ENCODE measurements around a stretch of chr17.

GRCh38 chr17:64502803-64503741 is 3.0 kb downstream of the DDX5 start:
- PRO-cap: no peak

GRCh38 chr17:64590758-64591243 is 71.3 kb downstream of the SMURF2 start:
- PRO-cap: no peak

GRCh38 chr17:64661759-64662146 is 354 bp downstream of the SMURF2 start:
- PRO-cap: no peak

- PRO-cap: no peak
These were observed 77.5 kb upstream of the SMURF2 start for GRCh38 chr17:64739356-64740194.

GRCh38 chr17:64775246-64775745 is 113.2 kb upstream of the SMURF2 start:
- PRO-cap: no peak

DNA sequence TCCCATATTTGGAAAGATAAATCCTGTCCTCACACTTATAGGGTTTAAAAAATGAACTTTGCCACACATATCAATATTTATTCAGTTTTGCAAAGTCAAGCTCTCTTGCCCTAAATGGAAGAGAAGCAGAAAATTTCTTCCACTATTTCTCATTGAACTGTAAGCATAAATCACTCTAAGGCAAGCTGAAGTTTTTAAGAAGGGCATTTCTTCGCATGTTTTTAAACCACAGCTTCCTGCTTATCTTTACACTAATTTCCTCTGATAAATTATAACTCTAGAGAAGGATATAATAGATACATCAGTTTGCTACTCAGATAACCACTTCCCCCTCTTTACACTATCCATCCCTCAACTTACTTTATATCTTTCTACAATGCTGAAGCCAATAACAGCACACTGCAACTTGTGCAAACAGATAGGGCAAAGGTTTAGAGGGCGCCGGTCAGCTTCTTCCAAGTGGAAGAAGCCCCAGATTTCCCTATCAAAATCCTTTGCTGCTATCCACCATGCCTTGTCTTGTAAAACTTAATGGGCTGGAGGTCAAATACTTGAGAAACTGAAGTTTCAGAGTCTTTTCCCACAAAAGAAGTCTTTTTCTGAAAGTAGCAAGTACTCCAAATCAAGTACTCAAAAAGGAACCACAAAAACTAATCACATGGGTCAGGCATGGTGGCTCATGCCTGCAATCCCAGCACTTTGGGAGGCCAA is 49.8 kb upstream of the LRRC37A3 start:
- PRO-cap: no peak

DNA sequence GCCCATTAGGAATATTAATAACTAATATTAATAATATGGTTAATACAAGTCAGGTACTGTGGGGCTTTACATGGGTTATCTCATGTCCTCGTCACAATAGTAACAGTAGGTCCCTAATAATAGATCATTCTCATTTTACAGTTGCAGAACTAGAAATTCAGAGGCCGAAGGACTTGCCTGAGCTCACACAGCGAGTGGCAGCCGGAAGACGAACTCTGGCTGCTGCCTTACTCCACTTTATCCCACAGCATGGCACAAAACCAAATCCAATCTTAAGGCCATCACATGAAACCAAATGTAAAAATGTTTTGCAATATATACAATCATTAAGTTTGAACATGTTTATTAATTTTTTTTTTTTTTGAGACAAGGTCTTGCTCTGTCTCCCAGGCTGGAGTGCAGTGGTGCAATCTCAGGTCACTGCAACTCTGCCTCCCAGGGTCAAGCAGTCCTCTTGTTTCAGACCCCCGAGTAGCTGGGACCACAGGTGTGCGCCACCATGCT is 13.5 kb downstream of the GNA13 start:
- PRO-cap: no peak

GRCh38 chr17:65122661-65123728 is 14.2 kb upstream of the RGS9 start:
- PRO-cap: unidirectional peak, minus-strand start at chr17:65123152; bidirectional peak, plus-strand start at chr17:65123503, minus-strand start at chr17:65123369

DNA sequence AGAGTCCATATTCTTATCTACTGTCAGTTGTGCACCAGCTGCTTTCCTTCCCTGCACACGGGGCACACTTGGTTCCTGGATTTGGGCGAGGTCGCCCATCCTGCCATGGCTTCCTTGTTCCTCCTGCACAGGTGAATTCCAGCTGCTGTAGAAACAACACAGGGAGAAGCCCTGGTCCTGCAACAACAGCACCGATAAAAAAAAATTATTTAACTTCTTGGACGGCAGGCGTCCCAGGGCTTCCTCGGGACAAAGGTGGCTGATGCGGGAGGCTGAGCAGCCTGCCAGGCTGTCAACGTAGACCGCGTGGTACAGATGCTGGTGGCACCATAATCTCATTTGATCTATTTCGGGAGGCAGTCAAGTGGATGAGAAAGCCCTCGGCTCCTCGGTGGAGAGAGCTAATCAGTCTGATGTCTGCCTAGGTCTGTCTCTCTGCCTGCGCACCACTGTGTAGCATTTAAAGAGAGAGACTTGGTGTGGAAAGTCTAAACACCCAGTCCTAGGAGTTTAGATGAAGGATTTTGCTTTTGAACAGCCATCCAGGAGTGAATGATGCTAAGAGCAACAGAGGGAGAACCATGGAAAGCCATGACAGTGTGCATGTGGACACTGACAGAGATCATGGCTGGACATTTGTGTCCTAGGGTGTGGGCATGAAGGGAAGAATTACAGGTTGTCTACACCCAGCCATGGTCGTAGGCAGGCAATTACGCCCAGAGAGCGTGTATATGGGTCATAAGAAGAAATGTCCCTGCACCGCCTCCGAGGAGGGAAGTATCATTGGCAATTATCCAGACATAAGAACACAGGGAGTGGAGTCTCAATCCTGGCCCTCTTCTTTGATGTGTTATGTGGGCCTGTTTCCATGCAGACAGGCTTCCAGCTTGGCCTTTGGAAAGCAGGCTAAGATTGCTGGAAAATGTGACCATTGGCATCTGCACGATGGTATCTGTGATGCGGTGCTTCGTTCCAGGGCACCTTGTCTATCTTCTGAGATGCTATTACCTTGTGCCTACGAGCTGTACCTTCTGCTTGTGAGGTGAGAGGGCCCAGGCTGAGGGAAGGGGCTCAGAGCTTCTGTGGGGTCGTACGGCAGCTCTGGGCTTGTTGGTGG is 19.5 kb downstream of the RGS9 start:
- PRO-cap: no peak

DNA sequence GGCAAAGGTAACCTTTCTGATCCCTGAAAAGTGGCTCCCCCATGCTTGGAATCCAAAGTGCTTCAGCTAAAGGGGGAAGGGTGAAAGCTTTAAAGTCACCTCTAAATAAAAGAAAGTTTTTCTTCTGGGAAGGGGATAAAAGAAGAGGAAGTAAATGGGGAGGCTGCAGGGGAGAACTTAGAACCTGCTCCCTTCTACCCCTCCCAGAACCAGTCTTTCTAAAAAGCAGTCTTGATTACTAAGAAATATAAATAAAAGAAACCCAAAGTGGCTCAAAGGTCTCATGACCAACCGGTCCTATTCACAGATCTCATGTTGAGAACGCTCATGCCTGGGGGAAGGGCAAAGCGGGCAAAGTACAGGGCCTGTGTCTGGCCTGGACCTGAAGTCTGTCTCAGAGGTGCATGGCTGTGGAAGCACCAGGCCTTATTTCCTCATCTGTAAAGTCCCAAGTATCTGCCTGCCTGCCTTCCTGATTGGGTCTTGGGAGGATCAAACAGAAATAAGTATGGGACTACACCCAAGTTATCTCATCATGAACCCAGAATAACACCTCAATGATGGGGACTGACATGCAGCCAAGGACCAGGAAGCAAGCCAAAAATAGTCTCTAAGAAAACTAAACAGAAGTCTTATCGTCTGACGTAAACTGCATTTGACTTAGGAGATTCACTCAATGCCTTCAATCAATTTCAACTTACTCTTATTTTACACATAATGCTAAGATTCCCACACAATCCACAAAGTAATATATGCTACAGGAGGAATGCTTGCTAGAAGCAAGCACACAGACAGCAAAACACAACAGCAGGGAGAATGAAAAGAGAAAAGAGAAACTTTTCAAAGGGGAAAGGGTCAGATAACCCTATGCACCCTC is 14.2 kb downstream of the AXIN2 start:
- PRO-cap: no peak

- PRO-cap: no peak
These were observed 4.1 kb downstream of the AXIN2 start for GRCh38 chr17:65557217-65557972.

DNA sequence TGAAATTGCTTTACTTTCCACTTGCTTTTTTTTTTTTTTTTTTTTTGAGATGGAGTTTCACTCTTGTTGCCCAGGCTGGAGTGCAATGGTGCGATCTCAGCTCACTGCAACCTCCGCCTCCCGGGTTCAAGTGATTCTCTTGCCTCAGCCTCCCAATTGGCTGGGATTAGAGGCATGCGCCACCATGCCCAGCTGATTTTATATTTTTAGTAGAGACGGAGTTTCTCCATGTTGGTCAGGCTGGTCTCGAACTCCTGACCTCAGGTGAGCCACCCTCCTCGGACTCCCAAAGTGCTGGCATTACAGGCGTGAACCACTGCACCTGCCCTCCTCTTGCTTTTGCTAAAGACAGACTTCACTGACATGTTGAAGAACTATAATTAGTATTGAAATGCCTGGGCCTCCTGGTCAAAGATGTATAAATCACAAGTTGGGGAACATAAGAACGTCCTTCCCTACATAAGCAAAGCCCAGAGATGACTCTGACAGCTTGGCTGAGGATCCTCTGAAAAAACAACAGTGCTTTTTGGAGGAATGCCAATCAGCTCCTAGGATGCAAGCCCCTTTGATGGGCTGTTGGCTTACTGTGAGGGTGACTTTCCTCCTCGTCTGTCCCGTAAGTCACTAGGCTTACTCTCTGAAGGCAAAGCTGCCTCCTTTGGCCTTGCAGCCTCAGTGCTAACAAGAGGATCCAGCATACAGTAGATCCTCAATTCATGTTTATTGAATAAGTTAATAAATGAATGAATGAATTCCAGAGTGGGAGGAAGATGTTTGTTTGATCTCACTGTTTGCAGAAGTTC is 6.5 kb downstream of the APOH start:
- PRO-cap: no peak

- PRO-cap: no peak
These were observed 84.5 kb downstream of the PRKCA start for GRCh38 chr17:66386812-66387438.

DNA sequence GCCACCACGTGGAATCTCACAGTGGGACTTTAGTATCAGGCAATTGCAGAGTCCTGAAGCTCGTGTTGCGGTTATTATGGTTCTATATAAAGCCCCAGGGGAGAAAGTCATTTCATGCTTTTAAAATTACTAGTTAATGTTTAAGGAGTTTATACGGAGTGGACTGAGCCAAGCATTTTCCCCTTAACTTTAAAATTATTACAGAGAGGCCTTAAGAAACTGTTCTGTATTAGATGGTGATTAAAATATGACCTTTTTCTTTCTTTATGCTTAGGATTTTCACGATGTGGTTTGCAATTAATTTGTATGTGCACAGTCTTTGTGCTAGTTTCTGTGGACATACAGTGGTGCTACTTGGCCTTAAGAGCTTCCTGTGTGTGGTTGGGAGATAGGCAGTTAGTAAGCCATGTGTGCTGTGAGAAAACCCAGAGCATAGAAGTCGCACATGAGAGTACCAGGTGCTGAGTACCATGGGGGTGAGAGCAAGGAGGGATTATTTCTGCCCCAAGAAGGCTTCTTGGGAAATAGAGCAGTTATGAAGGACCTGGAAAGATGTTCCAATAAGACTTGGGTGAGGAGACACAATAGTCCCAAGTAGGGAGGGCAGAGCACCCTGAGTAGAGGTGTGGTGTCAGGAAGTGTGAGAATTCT is 239.7 kb downstream of the PRKCA start:
- PRO-cap: no peak

GRCh38 chr17:66579391-66579908 is 255.5 kb upstream of the CACNG5 start:
- PRO-cap: no peak

- PRO-cap: no peak
These were observed 87.1 kb upstream of the CACNG5 start for GRCh38 chr17:66747706-66748261.

- PRO-cap: no peak
These were observed 44.8 kb upstream of the CACNG5 start for GRCh38 chr17:66789834-66790725.

DNA sequence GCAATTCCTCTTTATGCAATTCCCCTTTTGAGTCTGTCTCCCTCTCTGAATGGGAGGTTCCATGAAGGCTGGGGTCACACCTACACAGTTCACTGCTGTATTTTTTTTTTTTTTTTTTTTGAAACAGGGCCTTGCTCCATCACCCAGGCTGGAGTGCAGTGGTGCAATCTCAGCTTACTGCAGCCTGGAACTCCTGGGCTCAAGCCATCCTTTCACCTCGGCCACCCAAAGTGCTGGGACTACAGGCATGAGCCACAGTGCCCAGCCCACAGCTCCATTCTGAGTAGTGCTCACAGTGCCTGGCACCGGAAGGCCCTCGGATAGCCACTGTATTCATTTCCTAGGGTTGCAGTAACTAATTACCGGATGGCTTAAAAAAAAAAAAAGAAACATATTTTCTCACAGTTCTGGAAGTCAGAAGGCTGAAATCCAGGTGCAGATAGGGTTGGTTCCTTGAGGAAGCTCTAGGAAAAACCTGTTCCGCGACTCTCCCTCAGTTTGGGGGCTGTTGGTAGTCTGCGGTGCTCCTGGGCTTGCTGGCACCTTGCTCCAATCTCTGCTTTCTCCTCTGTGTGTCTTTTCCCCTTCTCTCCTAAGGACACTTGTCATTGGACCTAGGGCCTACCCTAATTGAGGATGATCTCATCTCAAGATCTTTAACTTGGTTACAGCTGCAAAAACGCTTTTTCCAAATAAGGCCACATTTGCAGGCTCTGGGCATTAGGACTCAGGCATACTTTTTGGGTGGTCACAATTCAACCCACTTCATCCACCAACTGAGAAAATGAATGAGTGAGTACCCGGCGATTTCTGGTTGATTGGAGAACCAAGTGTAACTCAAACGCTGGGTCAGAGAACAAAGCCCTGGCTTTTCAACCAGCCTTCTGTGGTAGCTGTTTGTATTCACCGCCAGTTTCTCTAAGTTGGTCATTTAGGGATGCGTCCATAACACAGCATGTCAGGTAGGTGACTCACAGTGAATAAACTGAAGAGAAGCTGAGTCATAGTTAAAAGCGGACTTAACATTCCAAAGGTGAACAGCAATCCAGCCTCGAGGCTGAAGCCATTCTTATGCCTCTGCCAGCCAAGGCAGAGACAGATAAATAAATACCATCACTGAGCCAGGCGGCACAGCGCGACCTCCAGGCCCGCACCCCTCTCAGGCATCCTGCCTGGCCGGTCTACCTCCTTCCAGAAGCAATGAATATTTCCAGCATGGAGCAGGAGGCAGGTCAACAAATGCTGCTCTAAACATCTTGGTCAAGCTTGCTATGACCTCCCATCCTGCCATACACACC is 12.9 kb upstream of the CACNG4 start:
- PRO-cap: no peak

GRCh38 chr17:67337820-67338638 is 28.3 kb downstream of the PSMD12 start:
- PRO-cap: no peak

- PRO-cap: no peak
These were observed 113.4 kb downstream of the PITPNC1 start for GRCh38 chr17:67490447-67490984.

Measured in mesenteric fat pad (tissue), 1 donor.